Pulmonary lymph node (tissue), 1 donor: ENCODE measurements around a stretch of chr11.

GRCh38 chr11:120385065-120385571 lies 48.9 kb downstream of the ARHGEF12 start:
- PRO-cap = no peak

- PRO-cap = no peak
Observed at GRCh38 chr11:120424719-120425429, 86.7 kb upstream of the GRIK4 start.

- PRO-cap = unidirectional peak, minus-strand start at chr11:120432225
Observed at GRCh38 chr11:120432020-120432625, 79.4 kb upstream of the GRIK4 start.

GRCh38 chr11:120457120-120457587 lies 54.4 kb upstream of the GRIK4 start:
- PRO-cap = no peak

DNA sequence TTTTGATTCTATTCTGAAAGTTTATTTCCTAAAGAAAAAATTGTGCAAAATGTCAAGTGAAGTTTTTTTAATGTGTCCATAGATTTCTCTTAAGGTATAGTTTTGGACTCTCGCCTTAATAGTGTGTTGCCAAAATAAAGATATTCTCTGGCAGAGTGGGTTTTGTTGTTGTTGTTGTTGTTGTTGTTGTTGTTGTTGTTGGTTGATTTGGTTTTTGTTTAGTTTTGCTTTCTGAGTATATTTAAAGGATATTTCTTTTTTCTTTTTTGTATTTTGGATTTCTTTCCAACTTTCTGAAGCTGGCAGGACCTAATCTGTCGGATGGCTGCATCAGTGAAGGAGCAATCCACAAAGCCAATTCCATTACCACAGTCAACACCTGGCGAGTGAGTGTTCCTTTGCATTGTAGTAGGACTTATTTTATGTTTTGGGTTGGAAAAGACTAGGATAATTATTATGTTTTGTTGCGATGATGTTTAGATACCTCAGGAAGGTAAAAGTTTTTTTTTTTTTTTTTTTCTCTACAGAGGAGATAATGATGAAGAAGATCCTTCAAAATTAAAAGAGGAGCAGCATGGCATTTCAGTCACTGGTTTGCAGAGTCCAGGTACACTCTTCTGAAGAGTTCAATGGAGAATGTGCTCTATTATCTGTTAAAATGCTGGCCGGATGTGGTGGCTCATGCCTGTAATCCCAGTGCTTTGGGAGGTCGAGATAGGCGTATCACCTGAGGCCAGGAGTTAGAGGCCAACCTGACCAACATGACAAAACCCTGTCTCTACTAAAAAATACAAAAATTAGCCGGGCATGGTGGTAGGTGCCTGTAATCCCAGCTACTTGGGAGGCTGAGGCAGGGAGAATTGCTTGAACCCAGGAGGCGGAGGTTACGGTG lies 34.4 kb upstream of the GRIK4 start:
- PRO-cap = no peak

DNA sequence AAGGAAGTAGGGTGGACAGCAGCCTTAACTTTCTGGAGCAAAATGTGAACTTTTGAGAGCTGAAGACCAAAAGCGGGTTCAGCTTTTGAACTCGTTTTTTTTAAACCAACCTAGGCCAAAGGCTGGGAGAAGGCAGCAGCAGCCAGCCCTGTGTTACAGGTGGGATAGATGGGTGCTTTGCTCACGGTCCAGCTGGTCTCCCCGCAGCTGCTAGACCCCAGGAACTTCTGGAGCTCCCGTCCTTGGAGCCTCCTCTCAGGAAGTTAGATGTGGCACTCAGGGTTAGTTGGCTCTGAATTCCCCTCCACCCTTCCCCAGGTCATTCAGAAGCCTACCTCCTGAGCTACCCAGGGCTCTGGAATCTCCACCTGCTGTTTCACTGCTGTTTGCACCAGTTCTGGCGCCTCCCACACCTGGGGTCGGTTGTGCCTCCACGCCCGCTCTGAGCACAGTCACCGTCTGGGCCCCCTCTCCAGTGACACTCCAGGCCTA lies 51.9 kb downstream of the GRIK4 start:
- PRO-cap = no peak

DNA sequence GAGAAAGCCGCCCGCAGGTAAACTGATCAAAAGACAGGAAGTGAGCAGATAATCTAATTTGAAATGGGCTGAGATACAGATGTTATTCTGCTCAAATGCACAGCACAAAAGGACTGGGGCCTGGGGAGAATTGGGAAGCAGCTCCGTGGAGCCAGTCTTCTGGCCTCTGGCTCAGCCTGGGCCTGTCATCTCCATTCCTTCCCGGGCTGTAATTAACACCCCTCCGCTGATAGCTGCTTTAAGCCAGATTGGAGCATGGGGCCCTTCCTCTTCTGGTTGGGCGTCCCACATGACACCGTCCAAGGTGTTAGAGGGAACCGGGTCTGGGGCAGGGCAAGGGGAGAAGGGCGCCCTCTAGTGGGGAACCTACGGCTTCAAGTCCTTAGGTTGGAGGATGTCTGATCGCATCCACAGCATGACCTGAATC lies 94.4 kb upstream of the TBCEL start:
- PRO-cap = no peak

- PRO-cap = no peak
Observed at GRCh38 chr11:120985944-120986660, 37.8 kb upstream of the TBCEL start.

- PRO-cap = no peak
Observed at GRCh38 chr11:121029536-121030194, 5.8 kb downstream of the TBCEL start.

DNA sequence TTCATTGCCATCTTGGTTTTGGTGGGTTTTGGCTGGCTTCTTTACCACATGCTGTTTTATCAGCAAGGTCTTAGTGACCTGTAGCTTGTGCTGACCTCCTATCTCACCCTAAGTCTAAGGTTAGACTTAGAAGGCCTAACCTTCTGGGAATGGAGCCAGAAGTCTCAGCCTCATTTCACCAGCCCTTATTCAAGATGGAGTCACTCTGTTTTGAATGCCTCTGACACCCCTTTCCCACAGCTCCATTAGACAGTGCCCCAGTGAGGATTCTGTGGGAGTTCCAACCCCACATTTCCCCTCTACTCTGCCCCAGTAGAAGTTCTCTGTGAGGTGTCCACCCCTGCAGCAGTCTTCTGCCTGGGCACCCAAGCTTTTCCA lies 66.2 kb upstream of the SC5D start:
- PRO-cap = no peak

- PRO-cap = no peak
Observed at GRCh38 chr11:121446781-121447123, 5.4 kb upstream of the SORL1 start.

GRCh38 chr11:121448251-121449017 lies 3.7 kb upstream of the SORL1 start:
- PRO-cap = no peak

DNA sequence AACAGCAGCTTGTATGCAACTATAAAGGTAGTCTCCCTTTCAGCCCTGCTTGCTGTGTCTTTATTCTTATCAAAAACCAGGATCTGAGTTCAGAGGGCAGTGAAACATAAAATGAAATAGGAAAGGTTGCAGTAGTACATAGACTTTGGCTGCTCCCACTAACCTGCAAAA lies 1.1 kb upstream of the SORL1 start:
- PRO-cap = no peak

DNA sequence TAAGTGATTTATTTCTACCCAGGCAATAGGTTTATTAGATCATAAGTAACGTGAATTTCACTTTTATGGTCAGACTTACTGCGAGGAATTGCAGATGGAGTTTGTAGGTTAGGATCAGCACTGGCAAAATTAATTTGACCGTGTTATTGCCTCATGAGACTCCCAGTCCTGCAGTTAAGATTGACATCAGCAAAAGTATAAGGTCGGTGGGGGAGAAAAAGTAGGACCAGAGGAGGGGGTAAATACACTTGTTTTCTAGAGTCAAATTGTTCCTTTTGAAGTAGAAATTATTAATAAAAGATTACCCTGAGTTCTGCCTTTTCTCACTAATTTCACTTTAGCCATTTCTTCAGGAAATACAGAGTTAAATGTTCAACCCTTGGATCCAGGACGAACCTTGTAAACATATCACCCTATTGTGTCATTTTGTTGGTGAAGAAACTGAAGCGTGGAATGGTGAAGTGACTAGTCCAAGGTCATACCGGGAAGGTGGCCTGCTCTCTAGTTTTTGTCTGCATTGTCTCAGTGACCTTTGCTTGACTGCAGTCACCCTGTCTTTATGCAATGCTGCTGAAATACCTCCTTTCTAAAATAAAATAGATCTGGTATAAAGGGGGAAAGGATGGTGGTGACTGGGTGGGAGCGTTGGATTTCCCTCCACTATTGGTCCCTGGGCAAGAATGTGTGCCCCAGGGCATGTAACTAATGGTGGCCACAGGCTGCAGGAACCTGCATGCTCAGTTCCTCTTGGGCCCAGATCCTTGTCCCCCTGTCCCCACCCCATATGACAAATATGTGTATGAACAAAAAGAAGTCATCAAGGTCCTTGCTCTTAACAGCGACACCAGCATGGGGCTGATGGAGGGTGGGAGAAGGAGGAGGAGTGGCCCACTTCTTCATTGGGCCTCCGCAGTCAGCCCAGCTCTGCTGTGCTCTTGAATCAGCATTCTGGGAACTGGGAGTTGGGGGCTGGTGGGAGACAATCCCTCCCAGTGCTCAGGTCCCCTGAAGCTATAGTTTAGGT lies 1.5 kb downstream of the SORL1 start:
- PRO-cap = no peak

GRCh38 chr11:121595403-121596089 lies 143.4 kb downstream of the SORL1 start:
- PRO-cap = no peak

DNA sequence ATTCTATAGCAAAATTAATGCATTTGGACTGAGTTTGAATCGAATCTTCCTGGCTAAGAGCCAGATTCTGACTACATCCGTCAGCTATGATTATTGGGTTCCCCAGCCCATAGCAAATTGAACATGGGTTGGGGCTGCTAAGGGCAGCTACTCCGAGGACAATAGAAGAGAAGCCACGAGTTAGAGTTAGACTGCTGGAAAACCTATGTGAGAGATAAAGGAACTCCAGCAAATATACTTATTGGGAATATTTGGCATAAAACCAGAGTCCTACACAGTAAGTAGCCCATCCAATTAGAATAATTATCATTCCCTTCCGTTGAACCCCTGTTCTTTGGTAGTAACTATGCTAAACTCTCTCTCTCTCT lies 183.0 kb downstream of the SORL1 start:
- PRO-cap = no peak

DNA sequence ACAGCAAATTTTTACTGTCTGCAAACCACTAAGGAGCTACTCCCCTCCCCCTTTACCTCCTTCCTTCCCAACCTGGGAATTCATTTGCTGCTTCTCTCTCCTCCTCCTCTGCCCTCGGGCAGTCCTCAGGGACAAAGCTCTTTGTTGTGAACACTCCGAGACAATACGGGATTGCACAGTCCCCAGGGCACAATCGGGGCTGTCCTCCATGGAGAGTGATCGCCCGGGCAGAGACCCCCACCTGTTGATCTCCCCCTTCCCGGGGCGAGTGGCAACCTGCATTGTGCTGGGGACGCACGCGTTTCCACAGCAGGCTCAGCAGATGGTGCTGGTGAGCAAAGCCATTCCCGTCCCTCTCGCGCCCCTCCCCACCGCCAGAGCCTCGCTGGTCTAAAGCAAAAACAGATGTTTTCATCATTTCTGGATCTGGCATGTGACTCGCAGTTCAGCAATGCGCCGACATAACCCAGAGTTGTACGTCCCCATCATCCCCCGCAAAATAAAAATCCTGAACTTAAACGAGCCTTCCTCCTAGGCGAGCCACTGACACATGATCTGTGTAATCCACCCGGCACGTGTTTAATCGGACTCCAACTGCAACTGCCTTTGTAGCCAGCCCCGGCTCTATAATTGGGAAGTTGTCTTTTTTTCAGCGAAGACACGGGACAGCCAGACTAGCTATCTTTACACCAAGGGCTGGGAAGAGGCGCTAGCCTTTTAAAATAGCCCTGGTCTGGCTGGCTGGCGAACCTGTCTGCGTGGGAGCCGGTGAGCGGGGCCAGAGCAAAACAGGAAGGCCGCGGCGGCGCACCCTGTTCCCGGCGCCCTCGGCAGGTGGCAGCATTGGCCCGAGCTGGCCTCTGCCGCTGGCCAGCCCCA lies 203.5 kb downstream of the SORL1 start:
- PRO-cap = bidirectional peak, plus-strand start at position 436 of the sequence, minus-strand start at position 384 of the sequence

DNA sequence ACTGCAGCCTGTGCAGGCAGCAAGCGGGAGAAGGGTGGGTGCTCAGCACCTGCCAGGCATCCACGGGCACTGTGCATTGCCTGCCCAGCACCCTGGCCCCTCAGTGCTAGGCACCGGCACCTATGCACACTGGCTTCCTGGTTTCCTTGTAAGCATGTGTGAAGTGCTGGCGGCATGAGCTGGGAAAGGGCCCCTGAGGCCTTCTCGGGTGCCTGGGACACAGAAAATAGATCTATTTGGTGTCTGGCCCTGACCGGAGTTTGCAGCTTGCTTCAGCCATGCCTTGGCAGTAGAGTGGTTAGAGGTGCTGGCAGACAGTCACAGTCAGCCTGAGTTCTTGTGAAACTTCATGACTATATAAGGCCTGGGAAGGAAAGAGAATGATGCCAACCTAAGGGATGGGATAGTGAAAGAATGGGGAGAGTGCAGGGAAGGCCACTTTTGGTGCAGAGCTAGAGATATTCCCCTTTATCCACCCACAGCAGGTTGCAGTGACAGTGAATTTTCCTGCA lies 221.0 kb downstream of the SORL1 start:
- PRO-cap = no peak

- PRO-cap = no peak
Observed at GRCh38 chr11:122095845-122096432, 20.1 kb downstream of the BLID start.

- PRO-cap = no peak
Observed at GRCh38 chr11:122101122-122101418, 14.9 kb downstream of the BLID start.